Right cardiac atrium (tissue), 1 donor: ENCODE measurements around the gene MTHFR.

DNA sequence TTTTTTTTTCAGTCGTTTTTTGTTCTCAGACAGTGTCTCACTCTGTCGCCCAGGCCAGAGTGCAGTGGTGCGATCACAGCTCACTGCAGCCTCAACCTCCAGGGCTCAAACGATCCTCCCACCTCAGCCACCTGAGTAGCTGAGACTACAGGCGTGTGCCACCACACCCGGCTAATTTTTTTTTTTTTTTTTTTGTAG is 19.4 kb downstream of the MTHFR start:
- PRO-cap = no peak

DNA sequence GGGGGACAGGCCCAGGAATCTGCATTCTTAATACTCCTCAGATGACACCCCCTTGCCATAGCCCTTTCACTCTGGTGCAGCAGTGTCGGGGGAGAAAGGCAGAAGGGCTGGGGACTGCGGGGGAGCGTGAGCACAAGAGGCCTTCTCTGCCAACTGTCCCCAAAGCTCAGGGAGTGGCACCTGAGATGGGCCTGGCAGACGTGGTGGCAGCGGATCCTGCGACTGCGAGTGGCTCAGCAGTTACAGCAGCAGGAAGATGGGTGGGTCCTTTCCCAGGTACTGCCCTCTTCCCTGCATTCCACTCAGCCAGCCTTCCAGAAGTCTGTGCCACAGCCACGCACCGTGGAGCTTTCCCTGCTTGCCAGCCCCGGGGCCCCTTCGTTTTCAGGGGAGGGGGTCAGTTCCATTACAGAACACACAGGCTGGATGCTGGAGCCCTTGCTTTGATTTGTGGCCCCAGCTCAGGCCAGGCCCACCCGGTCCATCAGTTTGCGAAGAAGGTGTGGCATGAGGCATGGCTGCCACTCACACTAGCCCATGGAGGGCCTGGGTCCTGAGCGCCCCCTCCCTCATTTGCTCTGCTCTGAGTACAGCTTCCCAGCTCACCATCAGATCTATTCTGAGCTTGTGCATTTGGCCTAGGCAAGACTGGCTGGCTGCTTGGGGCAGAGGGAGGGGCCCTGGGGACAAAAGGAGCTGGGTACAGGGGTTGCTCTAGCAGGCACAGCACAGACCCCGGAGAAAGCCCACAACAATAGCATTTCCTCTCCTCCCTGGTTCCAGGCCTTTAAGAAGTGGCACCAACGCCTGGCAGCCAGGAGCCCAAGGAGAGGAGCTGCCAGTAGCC is 17.1 kb downstream of the MTHFR start:
- PRO-cap = no peak

DNA sequence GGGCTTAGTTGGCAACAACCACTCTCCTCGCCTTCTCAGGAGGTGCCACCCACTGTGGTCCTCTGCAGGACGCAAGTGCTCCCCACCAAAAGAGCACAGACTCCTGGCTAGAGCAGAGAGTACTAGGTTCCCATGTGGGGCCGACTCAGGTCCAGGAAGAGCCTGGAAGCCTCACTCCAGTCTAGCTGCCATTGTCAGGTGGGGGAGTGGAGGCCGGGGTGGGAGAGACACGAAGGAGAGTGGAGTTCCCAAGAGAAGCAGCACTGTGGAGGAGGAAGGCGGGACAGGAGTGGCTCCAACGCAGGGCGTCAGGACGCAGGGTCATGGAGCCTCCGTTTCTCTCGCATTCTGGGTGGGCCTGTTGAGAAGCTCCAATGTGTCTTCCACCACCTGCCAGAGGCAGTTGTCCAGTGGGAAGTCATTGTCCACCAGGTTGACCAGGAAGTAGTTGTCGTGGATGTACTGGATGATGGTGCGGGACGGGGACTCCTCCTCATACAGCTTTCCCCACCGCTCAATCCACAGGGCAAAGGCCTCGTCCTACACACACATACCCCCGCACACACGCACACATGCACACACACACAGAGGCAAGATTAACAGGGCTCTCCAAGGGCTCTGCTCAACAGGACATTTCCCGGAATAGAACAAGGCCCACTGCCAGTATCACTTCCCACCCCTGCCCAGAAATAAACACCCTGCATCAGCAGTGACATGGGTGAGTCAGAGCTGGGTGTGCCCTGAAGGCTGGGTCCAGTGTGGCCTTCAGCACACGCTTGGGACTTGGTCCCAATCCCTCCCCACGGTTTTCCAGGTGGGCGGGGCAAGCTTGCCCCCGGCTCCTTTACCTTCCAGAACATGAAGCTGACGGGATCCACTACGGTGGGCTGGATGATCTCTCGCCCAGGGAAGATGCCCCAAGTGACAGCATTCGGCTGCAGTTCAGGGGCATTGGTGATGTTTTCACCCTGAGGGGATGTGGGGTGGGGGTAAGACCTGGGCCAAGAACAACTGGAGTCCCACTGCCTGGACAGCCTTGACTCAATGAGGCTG is 15.1 kb downstream of the MTHFR start:
- PRO-cap = bidirectional peak, plus-strand start at position 854 of the sequence, minus-strand start at position 636 of the sequence

- PRO-cap = no peak
Observed at GRCh38 chr1:11791412-11791998, 14.3 kb downstream of the MTHFR start.

- PRO-cap = bidirectional peak, plus-strand start at chr1:11795315, minus-strand start at chr1:11795332
Observed at GRCh38 chr1:11794930-11796190, 10.4 kb downstream of the MTHFR start.

DNA sequence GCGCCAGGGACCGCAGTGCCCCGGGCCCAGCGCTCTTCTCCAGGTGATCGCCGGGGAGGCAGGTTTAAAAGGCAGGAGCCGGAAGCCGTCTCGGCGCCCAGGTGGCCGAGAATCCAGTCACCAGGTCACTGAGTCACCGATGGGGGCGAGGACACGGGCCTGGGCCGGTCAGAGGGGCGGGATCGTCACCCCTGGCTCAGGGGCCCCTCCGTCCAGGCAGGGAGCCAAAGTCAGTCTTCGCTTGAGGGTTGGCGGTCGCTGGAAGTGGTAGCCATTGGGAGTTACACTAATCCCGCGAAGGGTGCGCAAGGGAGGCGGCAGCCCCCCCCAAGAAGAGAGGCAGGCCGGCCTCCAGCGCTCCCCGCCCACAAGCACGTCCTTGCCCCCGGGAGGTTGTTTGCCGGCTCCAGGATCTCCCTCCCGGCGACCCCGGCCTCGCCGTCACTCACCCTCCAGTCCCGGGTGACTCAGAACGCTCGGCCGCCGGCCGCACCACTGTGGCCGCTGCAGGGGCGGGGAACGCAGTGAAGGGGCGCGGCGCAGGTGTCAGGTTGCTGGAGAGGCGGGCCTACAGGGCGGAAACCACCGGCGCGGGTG is at the start of gene MTHFR:
TSS of gene MTHFR (minus strand) at position 526 of the 597 bp plus-strand sequence.
- PRO-cap = bidirectional peak, plus-strand start at position 233 of the sequence, minus-strand start at position 39 of the sequence; bidirectional peak, plus-strand start outside the sequence, minus-strand start at position 469 of the sequence

DNA sequence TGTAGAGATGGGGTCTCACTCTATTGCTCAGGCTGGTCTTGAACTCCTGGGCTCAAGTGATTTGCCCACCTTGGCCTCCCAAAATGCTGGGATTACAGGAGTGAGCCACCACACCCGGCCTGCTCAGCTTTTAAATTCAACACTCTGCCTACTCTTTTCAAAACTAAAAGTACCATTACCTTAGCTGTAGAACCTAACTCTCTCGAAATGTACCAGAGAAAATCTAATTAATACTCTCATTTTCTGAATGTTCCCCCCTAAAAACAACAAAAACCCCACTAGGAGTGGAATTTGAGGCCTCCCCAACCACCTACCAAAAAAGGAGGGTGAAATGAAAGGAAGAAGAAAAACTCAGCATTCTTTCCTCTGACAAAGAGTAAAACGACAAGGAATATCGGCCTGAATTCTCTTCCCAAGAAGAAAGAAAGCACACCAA is 2.3 kb downstream of the NPPA start:
- PRO-cap = no peak

- PRO-cap = no peak
Observed at GRCh38 chr1:11913193-11913712, 13.0 kb downstream of the KIAA2013 start.

DNA sequence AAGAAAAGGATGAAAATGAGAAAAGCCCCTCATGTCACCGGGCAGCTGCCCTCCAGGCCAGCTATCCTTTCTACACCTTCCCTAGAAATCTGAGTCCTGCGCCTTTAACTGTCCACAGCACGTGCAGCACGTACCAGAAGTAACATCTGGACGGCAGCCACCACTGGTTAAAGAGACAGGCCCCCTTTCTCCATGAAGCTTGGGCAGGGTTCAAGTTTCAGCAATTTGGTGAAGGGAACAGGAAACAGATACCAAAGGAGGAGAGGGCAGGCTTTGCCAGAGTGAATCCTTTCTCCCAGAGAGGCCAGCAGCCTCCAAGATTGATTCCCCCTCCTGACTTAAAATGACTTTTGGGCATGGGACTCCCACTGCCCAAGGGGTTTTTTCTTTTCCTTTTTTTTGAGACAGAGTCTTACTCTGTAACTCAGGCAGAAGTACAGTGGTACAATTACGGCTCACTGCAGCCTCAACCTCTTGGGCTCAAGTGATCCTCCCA is 3.7 kb upstream of the KIAA2013 start:
- PRO-cap = no peak

- PRO-cap = no peak
Observed at GRCh38 chr1:12146596-12147807, 19.8 kb upstream of the TNFRSF1B start.

DNA sequence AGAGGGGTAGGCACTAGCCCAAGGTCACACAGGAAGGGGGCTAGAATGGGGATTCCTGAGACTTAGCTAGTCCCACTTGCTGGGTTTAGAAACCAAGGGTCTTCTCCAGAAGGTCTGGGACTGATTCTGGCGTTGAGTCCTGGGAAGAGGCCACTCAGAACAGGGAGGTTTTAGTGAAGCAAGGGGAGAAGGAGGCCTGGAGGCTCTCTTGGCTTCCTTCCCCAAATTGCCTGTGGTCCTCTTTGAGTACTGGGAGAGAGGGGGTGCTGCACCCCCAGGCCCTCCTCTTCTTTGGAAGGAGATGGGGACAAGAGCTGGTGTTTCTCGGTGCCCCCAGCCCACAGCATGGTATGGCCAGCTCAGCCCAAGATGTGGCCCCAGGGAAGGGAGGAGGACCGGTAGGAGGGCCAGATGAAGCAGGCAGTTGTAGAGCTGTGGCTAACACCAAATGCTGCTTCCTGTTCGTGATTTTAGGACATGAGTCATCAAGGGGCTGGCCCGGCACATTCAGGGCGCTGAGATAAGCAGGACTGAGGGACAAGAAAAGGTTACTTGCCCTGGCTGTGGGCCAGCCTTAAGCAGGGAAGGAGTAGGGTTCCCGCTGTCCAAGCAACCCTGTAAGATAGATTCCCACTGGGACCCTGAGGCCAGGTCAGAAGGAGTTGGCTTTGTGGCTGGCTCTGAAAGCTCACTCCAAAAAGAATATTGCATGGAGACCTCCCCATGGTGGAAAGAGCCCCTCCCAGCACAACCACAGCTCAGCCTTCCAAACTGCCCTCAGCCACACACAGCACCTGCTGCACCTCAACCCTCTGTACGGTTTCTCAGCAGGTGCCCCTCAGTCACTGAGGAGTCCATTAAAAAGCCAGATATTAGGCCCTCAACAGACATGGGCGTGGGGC is 5.0 kb upstream of the TNFRSF1B start:
- PRO-cap = bidirectional peak, plus-strand start at position 625 of the sequence, minus-strand start at position 373 of the sequence

GRCh38 chr1:12170150-12170758 is 3.5 kb downstream of the TNFRSF1B start:
- PRO-cap = no peak

DNA sequence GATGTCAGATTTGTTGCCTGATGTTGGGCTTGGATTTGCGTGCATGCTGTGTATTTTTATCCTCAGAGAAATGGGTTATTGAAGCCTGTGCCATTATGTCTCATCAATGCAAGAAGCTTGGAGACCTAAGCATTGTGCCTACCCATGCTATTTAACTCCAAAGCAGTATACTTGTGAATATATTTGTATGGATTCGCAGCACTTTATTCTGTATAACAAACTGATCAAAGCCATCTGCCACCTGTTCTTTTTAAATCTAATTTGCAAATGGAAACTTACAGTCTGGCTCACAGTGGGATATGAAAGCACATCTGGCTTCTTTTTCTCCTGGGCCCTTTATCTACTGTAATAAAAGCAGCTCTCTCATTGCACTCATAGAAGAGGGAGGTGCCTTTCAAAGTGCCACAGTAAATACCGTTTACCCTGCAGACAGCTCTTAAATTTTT is 109.9 kb downstream of the VPS13D start:
- PRO-cap = no peak

DNA sequence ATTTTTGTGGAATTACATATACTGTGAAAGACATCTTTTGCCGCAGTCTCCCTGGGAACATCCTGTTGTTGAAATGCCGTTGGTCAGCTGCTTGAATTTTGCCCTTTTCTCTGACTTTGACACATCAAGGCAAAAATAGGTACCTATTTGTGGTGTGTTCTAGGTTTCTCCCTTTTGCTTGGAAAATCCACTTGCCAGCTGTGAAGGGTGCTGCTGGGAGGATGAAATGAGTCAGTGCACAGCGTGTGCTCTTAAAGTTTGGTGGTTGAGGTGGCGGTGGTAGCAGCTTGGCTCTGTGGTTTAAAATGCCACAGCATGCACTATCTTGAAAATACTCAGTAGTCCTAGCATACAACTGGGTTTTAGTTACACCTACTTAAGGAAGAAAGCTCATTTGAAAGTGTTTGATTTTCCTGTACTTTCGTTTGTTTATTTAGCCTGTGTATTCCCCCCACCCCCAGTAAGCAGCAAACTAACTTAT is 183.8 kb downstream of the DHRS3 start:
- PRO-cap = no peak

GRCh38 chr1:12528024-12528939 is 89.7 kb downstream of the DHRS3 start:
- PRO-cap = no peak

GRCh38 chr1:12569985-12570367 is 48.0 kb downstream of the DHRS3 start:
- PRO-cap = no peak

DNA sequence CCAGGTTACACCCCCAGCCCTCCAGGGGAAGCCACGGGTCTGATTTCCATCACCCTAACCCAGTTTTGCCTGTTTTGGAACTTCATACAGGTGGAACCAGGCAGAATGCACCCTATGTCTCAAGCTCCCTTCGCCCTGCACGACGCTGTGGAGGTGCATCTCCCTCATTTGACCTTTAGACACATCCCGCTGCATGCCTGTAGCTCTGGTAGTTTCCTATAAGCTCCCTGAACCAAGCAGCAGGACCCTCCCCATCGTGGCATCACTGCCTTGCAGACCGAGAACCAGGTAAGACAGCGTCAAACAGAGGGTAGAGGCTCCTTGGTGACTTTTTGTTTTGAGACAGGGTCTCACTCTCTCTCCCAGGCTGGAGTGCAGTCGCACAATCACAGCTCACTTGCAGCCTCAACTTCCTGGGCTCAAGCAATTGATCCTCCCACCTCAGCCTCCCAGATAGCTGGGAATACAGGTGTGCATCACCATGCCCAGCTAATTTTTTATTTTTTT is 40.0 kb downstream of the DHRS3 start:
- PRO-cap = no peak

GRCh38 chr1:12584797-12586116 is 32.8 kb downstream of the DHRS3 start:
- PRO-cap = no peak

GRCh38 chr1:12615570-12616492 is 2.2 kb downstream of the DHRS3 start:
- PRO-cap = unidirectional peak, plus-strand start at chr1:12616021; bidirectional peak, plus-strand start at chr1:12616310, minus-strand start at chr1:12616271

DNA sequence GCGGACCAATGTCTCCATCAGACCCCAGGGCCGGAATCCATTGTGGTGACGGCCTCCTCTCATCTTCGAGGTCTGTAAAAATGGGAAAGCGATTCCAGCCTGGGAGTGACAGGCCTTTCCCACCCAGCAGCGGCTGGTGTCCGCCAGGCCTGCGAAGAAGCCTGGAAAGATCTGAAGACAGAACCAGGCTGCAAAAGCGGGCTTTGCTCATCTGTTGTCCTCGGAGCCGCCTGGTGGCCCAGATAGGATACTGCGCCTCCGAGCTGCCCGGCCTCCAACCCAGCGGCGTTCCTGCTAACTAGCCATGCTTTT is 1.8 kb upstream of the DHRS3 start:
- PRO-cap = no peak